GM23248 (cell line): ENCODE measurements around a stretch of chr12.

DNA sequence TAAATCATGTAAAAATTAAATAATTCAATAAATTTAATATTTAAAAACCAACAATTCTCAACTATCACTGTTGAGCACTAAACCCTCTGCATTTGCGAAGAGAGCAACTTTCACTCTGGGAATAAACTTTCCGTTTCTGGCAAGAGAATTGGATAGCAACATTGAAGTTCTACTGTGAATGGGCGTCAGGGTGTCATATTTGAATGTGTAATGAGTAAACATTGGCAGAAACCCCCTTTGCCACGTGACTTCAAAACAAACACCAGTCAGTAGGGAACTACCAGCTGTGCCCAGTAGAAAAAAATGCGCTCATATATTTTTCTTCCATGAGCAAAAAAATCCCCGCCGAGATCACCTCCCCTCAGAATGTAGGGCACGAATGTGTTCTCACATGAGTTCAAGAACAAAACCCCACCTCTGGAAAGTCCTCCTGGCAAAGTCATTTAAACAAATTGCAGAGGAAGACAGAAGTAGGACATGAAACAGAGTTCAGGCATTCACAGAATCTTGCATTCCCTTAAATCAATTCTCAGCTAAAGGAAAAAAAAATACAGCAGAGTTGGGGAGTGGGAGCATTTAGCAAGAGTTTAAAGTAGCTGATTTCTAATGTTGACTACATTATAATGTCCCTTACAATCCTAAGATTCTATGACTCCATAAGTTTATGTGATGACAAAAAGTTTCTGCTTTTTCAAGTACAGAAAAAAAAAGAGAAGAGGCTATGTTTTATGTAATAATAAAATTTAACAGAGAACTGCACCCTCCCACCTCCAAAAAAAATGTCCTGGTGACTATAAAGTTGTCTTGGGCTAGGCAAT lies 80.5 kb downstream of the BTG1 start:
- RAMPAGE, long total RNA: no peak

GRCh38 chr12:92111981-92112644 lies 33.5 kb downstream of the BTG1 start:
- RAMPAGE, long total RNA: no peak

GRCh38 chr12:92121020-92121725 lies 24.5 kb downstream of the BTG1 start:
- RAMPAGE, long total RNA: no peak

DNA sequence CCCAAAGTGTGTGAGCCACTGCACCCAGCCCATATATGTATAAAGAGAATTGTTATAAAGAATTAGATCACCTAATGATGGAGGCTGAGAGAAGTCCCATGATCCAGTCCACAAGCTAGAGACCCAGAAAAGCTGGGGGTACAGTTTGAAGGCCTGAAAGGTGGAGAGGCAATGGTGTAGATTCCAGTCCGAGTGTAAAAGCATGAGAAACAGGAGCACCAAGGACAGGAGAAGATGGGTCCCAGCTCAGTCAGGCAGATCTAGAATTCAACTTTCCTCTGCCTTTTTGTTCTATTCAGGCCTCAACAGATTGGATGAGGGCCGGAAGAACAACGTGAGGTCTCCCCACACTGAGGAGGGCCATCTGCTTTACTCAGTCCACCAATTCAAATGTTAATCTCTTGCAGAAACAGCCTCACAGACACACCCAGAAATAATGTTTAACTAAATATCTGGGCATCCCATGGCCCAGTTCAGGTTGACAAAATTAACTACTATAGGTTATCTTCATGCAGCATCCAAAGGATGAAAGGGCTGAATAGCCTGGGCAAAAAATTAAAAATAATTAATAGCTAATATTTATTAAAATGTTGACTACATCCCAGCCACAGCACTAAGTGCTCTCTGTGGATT lies 22.7 kb downstream of the BTG1 start:
- RAMPAGE, long total RNA: no peak

- RAMPAGE, long total RNA: no peak
These were observed 7.4 kb downstream of the BTG1 start for GRCh38 chr12:92138061-92138843.

DNA sequence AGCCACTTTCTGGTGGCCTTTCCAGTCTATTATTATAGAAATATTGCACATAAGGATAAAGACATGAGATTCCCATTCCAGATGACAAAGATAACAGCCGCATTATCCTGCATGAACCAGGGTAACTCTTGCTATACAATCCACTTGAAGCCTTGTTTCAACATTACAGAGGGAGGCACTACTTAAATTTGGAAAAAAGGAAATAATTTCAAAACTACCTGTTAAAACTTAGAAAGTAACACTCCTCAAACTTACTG lies 4.5 kb downstream of the BTG1 start:
- RAMPAGE, long total RNA: no peak

DNA sequence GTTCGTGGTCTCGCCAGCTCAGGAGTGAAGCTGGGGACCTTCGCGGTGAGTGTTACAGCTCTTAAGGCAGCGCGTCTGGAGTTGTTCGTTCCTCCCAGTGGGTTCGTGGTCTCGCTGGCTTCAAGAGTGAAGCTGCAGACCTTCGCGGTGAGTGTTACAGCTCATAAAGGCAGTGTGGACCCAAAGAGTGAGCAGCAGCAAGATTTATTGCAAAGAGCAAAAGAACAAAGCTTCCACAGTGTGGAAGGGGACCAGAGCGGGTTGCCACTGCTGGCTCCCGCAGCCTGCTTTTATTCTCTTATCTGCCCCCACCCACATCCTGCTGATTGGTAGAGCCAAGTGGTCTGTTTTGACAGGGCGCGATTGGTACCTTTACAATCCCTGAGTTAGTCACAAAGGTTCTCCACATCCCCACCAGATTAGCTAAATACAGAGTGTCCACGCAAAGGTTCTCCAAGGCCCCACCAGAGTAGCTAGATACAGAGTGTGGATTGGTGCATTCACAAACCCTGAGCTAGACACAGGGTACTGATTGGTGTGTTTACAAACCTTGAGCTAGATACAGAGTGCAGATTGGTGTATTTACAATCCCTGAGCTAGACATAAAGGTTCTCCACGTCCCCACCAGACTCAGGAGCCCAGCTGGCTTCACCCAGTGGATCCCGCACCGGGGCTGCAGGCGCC lies 260.3 kb upstream of the BTG1 start:
- RAMPAGE, long total RNA: no peak

DNA sequence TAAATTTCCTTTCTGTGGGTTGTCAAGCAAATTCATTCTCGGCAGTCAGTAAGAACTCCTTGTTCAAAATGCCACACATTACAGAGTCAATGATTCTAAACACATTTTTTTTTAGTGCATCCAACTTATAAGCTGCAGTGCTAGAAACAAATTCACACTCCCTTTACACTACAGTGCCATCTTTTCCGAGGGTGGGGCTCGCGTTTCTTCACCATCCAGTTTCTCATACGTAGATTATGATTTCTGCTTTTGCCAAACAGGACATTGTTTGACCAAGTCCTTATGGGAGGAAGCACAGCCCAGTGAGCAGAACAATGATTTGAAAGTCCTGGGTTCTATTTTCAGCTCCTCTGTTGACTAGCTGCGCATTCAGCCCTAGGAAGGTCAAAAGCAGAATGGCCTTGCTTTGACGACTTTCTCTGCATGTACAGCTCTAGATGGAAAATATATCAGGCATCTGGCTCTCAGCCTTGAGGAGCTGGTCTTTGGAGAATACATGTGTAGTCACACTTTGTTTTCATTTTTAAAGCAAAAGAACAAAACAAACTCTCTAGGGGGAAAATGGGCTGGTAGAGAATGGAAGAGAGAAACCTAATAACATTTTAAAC lies 257.5 kb upstream of the PLEKHG7 start:
- RAMPAGE, long total RNA: no peak

- RAMPAGE, long total RNA: no peak
These were observed 154.9 kb upstream of the PLEKHG7 start for GRCh38 chr12:92547740-92548343.

DNA sequence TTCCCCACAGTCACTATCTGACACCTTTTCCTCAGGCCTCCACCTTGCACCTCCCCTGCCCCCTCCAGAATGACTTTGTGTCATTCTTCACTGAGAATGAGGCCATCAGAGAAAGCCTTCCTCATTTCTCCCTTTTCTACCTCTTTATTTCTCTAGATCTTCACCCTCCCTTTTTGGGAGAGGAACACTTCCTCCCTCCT lies 150.7 kb upstream of the PLEKHG7 start:
- RAMPAGE, long total RNA: no peak

DNA sequence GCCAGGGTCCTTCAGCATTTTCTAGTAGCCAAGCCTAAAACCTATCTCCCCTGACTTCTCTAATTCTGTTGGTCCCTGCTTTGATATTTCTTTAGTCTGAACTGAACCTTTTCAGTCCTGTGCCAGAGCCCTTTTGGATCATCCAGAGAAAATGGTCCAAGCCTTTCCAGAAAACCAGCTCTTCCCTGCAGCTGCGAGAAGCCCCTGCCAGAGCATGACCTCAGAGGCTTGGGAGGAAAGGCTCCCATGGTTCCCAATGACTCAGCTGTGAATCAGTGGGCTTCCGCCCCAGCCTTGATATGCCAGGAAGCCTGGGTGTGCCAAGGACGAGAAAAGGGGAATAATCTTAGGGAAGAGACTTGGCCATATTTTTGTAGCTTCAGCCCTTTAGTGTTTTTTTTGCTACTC lies 43.3 kb downstream of the PLEKHG7 start:
- RAMPAGE, long total RNA: no peak

- RAMPAGE, long total RNA: no peak
These were observed 109.8 kb downstream of the EEA1 start for GRCh38 chr12:92819272-92819803.

DNA sequence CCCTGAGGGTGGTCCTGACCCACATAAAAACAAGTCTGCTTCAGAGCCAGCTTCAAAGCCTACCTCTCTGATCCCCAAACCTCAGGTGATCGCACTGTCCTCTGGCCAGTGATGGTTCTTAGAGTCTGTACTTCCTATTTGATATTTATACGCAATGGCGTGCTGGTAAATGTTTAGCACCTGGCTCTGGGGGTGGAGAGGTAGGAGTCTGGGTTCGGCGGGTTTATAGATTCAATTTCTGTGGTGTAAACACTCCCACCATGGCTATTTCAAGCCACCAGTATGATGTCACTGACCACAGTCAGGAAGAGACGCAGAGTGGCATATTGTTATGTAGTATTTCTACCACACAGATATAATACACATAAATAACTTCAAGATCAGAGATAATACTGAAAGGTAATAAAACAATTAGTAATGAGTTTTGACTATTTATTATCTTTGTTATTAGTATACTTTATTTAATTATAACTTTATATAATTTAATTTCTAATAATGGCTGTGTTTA lies 166.3 kb upstream of the EEA1 start:
- RAMPAGE, long total RNA: no peak

GRCh38 chr12:93201907-93202437 lies 175.8 kb upstream of the NUDT4 start:
- RAMPAGE, long total RNA: no peak

- RAMPAGE, long total RNA: no peak
These were observed 4.7 kb upstream of the NUDT4 start for GRCh38 chr12:93372966-93373498.

DNA sequence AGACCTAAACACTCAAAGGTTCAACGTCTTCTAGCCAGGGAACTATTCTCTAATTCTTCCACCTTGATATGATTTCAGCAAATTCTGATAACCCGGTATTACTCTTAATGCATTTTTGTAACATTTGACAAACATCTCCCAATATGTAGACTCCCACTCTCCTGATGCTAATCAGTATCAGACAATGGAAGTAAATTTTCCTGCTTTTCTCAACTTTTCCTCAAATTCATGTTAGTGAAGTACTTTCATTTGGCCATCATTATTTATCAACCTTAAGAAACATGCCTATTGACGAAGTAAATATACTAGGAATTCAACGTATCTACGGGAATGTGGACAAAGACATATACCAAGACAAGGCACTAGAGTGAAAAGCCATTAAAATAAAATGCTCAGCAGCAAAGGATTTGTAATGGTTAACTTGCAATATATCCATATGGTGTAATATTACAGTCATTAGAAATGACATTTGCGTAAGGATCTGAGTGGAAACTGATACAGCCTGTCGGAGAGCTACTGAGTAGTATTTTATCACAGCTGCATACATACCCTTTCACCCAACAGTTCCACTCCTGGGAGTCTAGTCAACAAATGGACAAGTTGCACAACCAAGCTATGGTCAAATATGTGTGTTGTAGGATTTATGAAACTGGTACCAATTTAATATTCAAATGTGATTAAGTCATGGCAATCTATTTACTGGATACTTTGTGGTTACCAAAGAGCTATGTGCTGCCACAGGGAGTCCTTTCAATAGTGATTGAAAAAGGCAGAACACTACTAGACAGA lies 26.4 kb downstream of the NUDT4 start:
- RAMPAGE, long total RNA: no peak

GRCh38 chr12:93404687-93405982 lies 27.4 kb downstream of the NUDT4 start:
- RAMPAGE, long total RNA: no peak

- RAMPAGE, long total RNA: no peak
These were observed 1.1 kb upstream of the UBE2N start for GRCh38 chr12:93442871-93443306.

DNA sequence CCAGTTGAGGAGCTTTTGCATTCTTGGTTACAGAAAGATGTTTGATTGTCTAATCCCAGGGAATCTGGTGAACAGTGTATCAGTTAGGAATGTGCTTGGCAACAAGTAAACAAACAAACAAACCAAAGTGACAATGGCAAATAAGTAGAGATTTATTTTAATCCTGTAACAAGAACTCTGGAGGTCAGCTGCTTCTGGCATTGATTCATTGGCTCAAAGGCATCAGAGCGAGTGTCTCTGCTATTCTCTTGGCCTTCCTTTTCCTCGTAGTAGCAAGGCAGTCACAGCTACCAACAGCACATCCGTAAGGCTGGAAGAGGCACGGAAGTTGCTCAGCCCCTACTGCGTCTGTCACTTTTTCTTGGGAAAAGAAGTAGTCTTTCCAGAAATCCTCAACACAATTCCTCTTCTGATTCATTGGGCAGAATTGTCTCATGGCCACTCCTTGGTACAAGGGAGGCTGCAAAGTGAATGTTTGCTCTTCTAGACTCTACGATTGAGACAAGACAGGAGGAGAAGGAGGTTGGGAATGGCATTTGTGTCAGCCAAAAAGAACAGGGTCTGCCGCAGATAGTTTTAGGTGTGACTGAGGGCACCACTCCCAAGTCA lies 37.3 kb downstream of the CRADD start:
- RAMPAGE, long total RNA: no peak

- RAMPAGE, long total RNA: no peak
These were observed 50.7 kb downstream of the CRADD start for GRCh38 chr12:93727815-93728261.